Islet of Langerhans (tissue), 1 donor: ENCODE results near the genes IL11, ZNF865 and ZNF71.

DNA sequence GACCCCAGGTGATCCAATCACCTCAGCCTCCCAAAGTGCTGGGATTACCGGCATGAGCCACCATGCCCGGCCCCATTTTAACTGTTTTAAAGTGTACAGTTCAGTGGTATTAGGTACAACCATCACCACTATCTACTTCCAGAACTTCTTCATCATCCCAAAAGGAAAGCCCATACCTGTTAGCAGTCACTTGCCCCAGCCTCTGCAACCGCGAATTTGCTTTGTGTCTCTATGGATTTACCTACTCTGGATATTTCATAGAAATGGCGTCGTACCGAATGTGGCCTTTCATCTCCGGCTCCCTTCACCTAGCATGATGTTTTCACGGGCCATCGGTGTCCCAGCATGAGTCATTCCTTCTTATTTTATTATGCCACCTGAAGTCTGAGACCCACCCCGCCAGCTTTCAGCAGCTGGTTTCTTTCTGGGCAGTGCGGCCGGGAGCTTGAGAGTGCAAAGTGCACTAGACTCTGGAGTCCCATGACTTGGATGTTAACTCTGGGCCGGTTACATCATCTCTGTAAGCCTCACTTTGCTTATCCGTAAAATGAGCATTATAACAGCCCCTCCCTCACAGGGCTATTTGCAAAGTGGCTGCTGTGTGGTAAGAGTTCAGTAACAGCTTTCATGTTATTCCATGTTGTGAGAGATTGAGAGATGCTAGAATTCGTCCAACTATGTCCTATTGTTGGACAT is 5.9 kb upstream of the KMT5C start:
- RRBS, result 39% methylated on average over 2 of the region's 16 CpGs

- RRBS, result 11% methylated on average over 4 of the region's 32 CpGs
Measured at GRCh38 chr19:55370348-55370935, at the start of gene IL11. IL11 (minus strand) TSS chr19:55370463.

GRCh38 chr19:55374127-55374886 is 2.3 kb upstream of the TMEM190 start:
- RRBS, result 11% methylated on average over 10 of the region's 28 CpGs

- RRBS, result 6% methylated on average over 2 of the region's 33 CpGs
Measured at GRCh38 chr19:55460676-55461419, 594 bp downstream of the ISOC2 start.

- RRBS, result no CpG with 5 or more reads among the region's 12 CpGs
Measured at GRCh38 chr19:55472328-55472951, 4.0 kb upstream of the ZNF628 start.

DNA sequence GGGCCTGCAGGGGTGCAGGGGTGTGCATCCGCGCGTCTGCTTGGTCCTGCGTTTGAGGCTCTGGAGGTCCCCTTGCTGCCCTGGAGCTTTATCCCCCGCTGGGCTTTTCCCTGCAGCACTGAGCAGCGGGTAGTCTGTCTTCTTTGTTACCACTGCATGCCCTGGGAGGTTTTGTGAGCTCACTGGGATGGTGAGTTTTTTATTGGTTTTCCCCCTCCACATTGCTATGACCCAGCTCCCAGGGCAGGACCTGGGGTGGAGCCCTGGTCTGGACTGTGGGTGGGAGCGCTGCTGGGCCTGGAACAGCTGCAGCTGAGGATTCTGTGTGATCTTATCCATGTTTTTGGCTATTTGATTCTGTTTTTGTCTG is 2.8 kb upstream of the ZNF628 start:
- RRBS, result no CpG with 5 or more reads among the region's 7 CpGs

- RRBS, result no CpG with 5 or more reads among the region's 16 CpGs
Measured at GRCh38 chr19:55483176-55483469, 1.9 kb upstream of the NAT14 start.

- RRBS, result no CpG with 5 or more reads among the region's 31 CpGs
Measured at GRCh38 chr19:55486848-55488155, 934 bp upstream of the SSC5D start.

- RRBS, result 4% methylated on average over 33 of the region's 76 CpGs
Measured at GRCh38 chr19:55604975-55605860, at the start of gene ZNF865. ZNF865 (plus strand) TSS chr19:55605647.

- RRBS, result no CpG with 5 or more reads among the region's 8 CpGs
Measured at GRCh38 chr19:55607552-55608349, 2.3 kb downstream of the ZNF865 start.

- RRBS, result 66% methylated on average over 10 of the region's 40 CpGs
Measured at GRCh38 chr19:55652773-55653253, 2.0 kb upstream of the U2AF2 start.

GRCh38 chr19:55691774-55692352 is 16.8 kb downstream of the EPN1 start:
- RRBS, result no CpG with 5 or more reads among the region's 21 CpGs

GRCh38 chr19:55702266-55702681 is 27.2 kb downstream of the EPN1 start:
- RRBS, result no CpG with 5 or more reads among the region's 8 CpGs

DNA sequence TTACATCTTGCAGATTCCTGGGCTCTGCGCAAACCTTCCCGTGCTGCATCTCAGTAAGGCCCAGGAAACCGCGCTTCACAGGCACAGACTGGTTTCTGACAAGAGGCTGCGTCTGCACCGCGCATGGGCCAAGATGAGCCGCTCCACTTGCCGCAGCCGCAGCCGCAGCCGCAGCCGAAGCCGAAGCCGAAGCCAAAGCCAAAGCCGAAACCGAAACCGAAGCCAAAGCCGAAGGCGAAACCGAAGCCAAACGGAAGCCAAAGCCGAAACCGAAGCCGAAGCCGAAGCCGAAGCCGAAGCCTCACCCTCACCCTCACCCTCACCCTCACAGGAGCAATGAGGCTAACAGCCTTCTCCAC is 29.4 kb downstream of the ZNF787 start:
- RRBS, result no CpG with 5 or more reads among the region's 28 CpGs

DNA sequence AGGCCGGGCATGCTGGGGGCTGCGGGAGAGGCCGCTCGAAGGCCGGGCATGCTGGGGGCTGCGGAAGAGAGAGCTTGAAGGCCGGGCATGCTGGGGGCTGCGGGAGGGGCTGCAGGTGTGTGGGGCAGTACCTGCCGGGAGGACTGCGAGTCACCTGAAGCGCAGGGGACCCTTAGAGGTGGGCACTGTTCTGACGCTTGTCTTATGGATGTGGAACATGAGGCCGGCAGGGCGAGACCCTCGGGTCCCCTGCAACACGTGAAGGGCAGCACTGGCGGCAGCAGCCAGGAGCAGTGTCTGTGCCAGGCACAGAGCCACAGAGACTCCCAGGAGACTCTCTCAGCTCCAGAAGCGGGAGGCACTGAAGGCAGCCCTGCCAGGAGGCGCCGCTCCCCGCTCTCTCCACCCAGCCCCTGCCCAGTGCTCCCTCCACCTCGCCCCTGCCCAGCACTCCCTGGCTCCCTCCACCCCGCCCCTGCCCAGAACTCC is 13.2 kb downstream of the ZNF787 start:
- RRBS, result 68% methylated on average over 13 of the region's 23 CpGs

DNA sequence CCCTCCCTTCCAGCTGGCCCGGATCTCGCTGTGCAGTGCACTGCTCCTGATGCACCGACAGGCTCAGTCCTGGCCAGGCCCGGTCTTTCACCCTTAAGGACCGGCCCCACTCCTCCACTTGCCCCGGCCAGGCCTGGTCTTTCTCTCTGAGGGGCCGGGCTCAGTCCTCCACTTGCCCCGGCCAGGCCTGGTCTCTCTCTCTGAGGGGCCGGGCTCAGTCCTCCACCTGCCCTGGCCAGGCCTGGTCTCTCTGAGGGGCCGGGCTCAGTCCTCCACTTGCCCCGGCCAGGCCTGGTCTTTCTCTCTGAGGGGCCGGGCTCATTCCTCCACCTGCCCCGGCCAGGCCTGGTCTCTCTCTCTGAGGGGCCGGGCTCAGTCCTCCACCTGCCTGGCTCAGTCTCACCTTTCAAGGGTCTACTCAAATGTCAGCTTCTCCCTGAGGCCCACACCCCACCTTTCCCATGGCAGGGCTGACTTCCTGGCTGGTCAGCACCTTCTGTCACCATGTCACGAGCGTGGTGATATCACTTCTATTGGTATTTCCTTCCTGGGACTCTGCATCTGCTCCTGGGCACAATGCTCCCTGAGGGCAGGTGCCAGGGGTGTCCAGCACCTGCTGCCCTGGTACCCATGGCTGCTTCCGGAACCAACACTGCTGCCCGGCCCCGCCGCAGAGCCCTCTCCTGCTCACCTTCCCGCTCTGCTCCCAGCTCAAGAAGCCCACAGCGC is 6.8 kb downstream of the ZNF787 start:
- RRBS, result 66% methylated on average over 5 of the region's 22 CpGs

GRCh38 chr19:56594810-56595772 is at the start of gene ZNF71:
ZNF71 (plus strand) TSS chr19:56595302.
- RRBS, result 3% methylated on average over 35 of the region's 55 CpGs

GRCh38 chr19:56678196-56678406 is 6.5 kb upstream of the ZNF835 start:
- RRBS, result no CpG with 5 or more reads among the region's 4 CpGs

DNA sequence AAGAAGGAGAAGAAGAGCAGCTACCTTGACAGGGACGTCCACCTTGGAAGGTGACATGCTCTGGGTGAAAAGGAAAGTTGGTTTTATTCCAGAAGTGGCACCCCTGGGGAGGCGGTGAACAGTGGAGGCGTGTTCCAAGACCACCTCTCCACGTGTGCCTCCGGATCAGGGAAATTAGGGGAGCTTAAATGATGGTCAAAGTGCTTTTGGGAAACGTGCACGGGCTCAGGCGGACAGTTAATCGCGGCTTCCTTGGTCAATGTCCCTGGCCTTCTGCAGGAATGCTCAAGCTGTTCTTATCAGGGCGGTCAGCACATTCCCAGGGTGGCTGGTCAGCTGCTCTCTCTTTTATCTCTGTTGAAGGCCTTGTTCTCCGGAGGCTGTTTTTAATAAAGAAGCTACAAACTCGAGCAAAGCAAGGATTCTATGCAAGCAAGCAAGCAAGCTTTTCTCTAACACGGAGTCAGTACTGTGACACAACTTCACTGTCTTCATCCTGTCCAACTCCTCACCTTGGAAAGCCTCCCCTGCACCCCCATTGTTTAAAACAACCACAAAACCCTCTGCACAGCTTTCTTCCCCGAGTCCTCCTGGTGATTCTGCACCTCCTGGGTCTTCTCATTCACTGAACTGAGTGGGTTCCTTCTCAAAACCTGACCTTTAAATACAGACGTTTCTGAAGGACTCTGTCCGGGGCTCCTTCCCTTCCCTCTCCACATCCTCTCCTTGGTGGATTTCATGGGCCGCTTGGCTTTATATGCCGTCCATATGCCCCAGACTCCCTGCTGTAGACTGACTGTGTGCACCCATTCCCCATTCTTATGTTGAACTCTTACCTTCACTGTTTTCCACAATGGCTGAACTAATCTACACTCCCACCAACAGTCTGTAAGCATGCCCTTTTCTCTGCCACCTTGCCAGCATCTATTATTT is 79.3 kb upstream of the PEG3 start:
- RRBS, result no CpG with 5 or more reads among the region's 19 CpGs

DNA sequence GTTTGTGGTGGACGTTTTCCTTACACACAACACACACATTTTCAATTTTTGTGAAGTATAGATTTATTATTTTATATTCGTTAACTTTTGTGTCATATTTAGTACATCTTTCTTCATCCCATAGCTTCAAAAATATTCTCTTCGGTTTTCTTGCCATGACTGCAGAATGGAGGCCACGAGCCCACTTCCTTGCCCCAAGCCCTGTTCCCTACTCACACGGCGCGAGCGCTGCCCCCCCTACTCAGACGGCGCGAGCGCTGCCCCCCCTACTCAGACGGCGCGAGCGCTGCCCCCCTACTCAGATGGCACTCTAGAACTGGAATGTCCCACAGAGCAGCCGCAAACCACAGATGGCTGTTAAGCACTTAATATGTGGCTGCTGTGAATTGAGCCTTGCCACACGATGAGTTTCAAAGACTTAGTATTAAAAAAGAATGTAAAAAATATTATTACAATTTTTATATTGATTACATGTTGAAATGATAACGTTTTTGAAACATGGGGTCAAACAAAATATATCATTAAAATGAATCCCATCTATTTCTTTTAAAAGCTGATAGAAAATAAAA is 102.3 kb upstream of the PEG3 start:
- RRBS, result no CpG with 5 or more reads among the region's 19 CpGs